T47D (cell line): ENCODE results near the gene LTC4S.

DNA sequence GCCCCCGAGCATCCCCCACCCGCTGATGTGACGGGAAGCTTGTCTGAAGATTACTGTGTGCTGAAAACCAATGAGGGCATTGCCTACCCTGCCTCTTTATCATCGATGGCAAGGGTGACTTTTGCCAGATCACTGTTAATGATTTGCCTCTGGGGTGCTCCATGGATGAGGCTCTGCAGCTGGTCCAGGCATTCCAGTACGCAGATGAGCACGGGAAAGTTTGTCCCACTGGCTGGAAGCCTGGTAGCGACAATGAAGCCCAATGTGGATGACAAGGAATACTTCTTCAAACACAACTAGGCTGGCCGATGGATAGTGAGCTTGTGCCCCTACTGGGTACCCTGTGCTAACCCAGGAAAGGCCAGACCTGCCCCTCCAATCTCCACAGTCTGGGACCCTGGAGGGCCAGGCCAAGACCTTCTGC, 22.1 kb downstream of the RUFY1 start:
- RRBS: no CpG with 5 or more reads among the region's 8 CpGs

- RRBS: no CpG with 5 or more reads among the region's 6 CpGs
Observed at GRCh38 chr5:179618969-179619834, 4.3 kb downstream of the HNRNPH1 start.

DNA sequence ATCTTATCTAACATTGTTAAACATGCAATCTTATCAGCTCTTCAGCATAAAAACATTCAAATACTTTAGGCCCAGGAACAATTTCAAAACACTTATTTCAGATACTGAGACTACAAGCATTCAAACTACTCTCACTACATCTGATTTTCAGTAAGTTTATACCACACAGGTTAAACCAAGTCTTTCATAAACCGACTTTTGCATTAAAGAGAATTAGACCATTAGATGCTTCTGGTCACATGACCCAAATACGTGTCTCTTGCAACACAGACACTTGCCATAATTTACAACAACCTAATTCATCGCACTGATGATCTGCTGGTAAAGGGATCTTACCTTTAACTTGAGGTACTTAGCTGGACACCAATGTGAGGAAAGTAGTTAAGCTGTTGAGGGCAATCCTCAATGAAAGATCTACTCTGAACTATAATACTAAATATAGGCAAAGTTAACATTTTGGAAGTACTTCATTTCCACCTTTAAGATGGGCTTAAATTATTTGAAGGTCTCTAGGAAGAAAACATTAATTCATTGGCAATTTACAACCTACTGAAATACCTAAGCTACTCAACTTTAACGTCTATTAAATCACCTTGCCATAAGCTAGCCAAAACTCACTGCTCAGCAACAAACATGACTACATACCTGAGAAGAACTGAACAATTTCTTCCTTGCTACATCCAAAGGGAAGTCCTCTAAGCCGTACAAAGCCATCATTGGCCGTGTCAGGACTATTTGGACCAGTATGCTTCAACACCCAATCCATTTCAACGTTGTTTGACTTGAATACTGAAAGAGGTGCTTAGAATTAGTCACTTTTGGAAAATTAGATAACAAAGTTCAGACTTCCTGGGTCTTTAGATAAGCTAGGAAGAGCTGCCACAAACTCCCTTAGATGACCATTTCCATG, 3.0 kb downstream of the HNRNPH1 start:
- RRBS: no CpG with 5 or more reads among the region's 7 CpGs

DNA sequence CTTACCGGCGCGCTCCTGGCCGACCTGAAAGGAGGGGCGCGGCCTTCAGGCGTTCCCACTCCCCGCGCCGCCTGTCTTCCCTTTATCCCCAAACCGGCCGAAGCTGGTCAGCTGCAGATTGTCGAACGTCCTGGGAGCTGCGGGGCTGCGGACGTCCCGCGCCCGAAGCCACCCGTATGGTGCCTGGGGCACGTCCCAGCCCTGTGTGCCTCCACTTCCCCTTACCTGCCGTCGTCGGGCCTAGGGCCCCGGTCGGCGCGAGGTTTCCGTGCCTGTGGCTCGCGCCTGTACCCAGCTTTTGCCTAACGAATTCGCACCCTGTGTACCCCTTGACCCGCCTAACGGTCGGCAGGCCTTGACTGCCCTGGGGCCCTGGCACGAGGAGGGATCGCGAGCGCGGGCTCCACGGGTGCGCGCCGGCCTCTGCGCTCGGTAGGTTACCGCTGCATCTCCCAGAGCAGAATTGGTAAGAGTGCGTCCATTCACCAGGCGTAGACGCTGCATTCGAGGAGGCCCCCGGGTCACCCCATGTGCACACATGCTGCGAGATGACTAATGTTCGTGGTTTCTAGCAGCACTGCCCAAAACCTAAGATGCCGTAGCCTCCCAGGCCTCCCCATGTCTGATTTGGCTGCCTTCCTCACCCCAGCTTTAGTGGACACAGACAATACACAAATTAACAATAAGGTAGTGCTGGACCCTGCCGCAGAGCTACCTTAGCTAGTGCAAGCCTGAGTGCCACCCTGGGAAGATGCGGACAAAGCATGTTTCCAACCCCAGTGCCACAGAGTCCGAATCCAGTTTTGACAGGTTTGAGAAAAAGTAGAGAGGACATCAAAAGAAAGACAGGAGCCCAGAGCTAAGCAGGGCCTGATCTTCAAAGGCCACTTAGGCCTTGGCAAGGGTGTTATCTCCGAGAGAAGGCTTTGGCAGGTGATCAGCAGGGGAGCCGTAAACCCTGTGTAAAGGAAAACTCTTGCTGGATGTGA, 915 bp upstream of the HNRNPH1 start:
- RRBS: 20% methylated on average over 25 of the region's 62 CpGs

- RRBS: no CpG with 5 or more reads among the region's 15 CpGs
Observed at GRCh38 chr5:179657558-179657896, 23.3 kb downstream of the CBY3 start.

DNA sequence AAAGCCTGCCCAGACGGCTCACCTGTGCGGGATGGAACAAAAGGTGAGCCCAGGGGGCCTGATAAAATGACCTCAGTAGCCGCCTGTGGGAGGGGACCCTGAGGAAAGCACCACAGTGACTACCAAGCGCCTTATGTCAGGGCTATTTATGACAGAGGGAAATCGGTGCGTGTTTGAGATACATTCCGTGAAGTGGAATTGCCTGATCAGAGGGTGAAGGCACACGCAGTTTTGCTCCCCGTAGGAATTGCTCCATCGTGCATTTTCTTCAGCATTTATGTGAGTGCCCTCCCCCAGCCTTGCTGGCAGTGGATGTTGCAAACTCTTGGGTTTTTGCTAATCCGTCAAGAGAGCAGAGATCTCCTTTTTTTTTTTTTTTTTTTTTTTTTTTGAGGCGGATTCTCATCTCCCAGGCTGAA, 22.4 kb downstream of the CBY3 start:
- RRBS: no CpG with 5 or more reads among the region's 12 CpGs

DNA sequence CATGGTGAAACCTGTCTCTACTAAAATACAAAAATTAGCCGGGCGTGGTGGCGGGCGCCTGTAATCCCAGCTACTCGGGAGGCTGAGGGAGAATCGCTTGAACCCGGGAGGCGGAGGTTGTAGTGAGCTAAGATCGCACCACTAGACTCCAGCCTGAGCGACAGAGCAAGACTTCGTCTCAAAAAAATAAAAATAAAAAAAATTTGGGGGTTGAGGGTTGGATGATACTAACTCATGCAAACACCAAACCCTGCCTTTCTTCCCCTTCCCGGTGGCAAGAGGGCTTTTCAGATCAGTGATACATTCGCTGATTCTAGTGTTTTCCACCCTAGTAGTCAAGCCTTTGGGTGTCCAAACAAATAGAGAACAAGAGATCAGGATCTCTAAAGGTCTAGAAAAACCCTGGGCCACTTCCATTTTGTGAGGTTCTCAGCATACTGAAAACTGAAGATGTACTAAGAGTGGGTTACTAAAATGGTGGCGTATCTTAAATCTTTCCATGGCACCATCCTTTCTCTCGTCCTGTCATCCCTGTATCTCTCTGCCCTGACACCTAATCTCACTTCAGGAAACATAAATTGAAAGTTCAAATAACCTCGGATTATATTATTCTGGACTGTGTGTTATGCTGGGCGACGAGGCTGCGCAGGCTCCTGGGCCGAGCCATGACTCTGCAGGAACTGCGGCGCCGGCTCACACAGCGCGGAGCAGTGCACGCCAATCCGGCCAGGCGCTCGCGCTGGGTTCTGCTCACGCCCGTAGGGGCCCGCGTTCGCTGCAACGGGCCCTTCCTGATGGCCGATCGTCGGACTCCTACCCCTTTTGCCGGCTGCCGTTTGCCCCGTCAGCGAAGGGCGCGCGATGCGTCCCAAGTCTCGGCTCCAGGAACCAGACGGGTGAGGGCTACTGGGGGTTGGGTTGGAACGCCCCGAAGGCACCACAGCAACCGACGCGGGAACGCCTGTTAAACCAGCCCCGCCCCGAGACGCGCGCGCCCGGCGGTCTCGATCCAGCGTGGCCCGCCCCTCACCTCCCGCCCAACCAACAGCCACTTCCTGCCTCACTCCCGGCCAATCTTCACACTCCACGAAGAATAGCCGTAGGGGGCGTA, 704 bp upstream of the CANX start:
- RRBS: under 1% methylated on average over 20 of the region's 71 CpGs

- RRBS: no CpG with 5 or more reads among the region's 6 CpGs
Observed at GRCh38 chr5:179709581-179710156, 10.9 kb downstream of the CANX start.

DNA sequence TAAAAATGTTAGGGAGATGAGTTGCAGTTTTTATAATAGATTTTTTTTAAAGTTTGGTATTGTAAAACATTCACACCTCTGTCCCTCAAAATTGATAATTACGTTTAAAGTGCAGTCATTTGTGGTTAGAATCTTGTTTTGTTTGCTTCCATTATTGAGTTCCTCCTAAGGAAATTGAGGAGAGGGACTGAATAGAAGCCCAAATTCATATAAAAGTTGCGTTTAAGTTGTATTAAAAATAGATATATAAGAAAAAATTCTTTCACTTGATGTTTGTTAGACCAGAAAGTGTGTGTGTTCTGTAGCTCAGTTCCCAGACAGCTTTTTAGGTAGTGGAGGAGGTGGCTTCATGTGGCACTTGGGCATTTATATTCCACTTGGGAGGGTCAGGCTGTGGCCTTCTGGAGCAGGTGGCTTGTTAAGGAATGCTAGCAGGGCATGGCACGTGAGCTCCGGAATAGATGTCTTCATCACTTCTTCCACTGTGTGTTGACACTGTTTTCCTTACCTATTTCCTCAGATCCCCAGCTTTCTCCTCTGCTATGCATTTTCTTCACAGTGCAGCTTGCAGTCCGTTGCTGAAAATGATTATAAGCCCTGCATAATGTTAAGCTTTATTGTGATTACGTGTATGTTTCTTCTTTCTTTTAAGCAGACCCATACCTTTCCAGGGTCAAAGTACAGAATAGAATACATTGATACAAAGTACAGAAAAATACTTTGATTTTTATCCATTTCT, 3.4 kb upstream of the MAML1 start:
- RRBS: no CpG with 5 or more reads among the region's 6 CpGs

- RRBS: no CpG with 5 or more reads among the region's 23 CpGs
Observed at GRCh38 chr5:179793336-179794576, at the start of gene LTC4S. Gene LTC4S (plus strand): TSS chr5:179793986.

DNA sequence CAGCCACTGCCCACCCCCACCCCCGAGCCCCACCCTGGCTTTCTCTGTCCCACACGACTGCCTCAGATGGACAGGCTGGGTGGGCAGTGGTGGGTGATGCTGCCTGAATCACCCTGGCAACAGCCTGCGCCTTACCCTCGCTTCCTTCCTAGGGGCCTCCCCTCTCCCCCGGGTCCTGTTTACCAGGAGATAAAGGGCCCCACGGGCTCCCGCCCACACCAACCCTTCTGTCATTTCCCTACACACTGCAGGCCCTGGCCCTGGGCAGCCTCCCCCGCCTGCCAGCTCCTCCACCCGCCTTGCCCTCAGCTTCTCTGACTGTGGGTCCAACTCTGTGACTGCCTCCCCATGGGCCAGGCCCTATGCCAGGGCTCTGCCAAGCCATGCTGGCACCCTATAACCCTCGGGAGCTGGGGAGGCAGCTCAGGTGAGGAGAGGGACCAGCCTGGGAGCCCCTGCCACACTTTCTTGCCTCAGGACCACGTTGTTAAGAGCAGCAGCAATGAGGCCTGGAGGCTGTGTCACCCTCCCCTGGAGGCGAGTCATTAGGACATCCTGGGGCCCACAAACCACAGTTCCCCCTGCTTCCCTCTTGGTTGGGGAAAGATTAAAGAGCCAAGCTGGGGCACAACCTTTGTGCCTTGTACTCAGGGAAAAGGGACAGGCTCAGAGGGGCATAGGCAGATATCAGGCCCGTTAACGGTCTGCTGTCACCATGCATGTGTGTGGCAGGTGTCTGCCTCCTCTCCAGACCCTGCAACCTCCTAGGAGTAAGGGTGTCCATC, 2.9 kb downstream of the MGAT4B start:
- RRBS: no CpG with 5 or more reads among the region's 14 CpGs

GRCh38 chr5:179817935-179818475, 2.7 kb upstream of the SQSTM1 start:
- RRBS: no CpG with 5 or more reads among the region's 9 CpGs

DNA sequence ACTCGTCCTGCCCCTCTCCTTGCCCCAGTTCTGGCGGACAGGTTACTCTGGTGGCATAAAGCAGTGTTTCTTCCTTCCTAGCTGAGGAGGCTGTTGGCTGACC, 831 bp upstream of the SQSTM1 start:
- RRBS: no CpG with 5 or more reads among the region's 2 CpGs

DNA sequence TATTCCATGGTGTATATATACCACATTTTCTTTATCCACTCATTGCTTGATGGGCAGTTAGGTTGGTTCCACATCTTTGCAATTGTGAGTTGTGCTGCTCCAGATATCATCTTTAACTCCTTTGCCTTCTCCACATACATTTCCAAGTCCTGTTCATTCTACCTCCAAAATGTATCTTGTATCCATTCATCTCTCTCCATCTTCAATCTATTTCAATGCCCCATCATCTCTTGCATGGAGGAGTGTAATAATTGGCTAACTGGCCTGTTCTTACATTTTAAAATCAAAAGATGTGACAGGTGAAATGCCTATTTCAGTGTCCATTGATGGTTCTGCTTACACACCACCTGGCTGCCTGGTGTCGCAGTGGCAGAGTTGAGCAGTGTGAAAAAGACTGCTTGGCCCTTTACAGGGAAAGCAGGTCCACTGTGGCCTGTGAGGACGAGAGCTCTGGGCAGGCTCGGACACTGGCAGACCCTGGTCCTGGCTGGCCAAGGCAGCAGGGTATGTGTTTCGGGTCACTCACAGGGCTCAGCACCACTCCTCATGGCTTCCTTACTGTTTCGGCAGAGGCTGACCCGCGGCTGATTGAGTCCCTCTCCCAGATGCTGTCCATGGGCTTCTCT, 15.3 kb downstream of the SQSTM1 start:
- RRBS: no CpG with 5 or more reads among the region's 7 CpGs

DNA sequence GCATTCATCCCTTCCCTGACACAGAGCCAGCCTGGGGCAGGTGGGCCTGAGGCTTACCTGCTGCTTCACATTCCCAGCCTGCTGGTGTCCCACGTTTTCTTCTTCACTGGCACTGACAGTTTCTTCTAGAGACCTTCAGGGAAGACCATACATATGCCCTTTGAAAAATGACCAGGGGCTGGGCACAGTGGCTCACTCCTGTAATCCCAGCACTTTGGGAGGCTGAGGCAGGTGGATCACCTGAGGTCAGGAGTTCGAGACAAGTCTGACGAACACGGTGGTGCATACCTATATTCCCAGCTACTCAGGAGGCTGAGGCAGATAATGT, 14.6 kb downstream of the MRNIP start:
- RRBS: no CpG with 5 or more reads among the region's 4 CpGs

DNA sequence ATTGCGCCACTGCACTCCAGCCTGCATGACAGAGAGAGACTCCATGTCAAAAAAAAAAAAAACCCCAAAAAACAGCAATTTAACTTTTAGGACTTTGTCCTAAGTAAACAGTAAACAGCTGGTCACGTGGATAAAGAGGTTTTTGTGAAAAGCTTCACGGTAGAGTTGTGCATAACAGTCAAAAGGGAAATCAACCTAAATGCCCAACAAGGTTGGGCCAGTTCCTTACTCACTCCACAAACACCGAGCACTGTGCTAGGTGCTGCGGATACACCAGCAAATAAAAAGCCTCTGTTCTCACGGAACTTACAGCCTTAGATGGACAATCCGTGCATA, 6.4 kb downstream of the MRNIP start:
- RRBS: no CpG with 5 or more reads among the region's 7 CpGs

DNA sequence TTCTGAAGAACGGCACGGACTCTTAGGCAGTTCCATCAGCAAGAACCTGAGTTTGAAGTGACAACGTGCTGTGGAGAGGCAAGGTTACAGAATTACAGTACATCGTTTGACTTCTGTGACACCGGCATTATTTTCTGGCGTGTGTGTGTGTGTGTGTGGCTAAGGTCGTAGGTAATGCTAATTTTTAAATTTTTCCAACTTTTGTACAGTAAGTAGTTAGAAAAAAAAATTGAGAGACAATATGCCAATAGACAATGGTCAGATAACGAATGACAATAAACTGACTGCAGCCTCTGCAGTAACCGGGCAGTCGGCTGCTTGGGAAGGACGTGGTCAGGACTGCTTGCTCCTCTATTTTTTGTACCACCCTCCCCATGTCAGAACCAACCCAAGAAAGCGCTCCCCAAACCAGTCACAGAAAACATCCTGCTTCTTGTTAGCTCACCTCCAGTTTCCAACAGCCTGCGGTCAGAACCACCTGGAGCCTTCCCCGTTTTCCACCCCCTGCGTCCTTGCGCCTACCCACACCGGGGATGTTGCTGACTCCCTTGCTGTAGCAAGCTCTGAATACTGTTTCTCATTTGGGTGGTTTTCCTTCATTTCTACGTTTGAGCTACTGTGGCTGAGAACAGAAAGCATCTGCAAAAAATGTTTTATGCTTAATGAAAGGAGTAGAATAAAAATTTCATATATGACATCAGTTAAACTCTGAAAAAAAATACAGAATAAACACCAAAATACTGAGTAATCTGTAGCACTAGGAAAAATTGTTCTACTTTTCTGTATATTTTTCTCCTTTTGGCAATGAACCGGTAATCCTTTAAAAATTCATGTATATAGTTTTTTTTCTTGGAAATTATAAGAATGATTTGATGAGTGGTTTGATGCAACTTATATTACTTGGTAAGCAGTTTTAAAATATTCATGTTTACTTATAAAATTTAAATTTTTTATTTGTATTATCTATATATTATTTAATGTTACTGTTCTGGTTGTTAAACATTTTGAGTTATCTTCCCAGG, 1.8 kb upstream of the MRNIP start:
- RRBS: no CpG with 5 or more reads among the region's 19 CpGs

DNA sequence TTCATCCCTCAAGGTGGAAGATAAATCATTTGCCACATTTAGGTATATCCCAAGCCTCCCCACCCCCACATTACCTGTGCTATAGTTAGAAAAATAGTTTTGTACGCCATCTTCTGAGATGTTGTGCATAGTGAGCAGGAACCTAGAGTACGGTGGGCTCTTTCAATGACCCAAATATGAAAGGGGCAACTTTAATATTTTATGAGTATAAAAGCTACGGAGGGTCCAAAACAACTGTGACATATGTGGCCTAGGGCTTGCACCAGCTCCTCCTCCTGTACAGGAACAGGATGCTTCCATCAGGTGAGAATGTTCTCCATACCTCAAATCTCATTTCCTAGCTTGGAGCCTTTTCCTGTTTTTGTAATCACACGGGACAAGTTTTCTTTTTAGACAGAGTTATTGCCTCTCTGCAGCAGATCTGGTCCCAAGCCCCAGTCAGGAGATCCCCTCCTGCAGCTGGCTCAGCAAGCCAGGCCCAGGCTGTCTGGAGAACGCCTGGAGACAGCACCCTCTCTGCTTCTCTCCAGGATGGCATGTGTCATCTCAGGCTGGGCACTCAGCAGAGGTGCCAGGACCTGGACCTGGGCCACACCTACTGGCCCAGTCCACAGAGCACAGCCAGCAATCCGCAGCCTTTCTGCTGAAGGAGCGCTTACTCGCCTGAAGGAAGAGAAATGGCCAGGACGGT, 4.5 kb upstream of the TBC1D9B start:
- RRBS: no CpG with 5 or more reads among the region's 9 CpGs

- RRBS: no CpG with 5 or more reads among the region's 11 CpGs
Observed at GRCh38 chr5:179913849-179914720, 6.4 kb upstream of the TBC1D9B start.

DNA sequence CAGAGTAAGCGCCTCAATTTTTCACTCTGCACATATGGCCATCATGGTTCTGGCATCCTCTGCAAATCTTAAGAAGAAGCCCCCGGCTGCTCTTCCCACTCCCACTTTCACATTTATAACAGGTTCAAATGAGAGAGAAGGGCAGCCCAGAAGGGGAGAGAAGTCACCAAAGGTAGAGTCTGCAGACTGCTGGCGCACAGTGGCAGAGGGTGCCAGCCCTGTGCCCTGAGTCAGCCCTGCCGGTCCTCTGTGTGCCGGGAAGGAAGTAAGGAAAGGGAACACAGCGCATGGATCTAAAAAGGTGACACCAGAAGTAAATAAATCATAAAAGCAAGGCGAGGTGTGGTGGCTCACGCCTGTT, 30.1 kb downstream of the RNF130 start:
- RRBS: no CpG with 5 or more reads among the region's 8 CpGs